Mammary microvascular endothelial cell (primary cell): ENCODE measurements around the gene WDR19.

- RAMPAGE, long total RNA: no peak
Observed at GRCh38 chr4:37977745-37978186, 17.6 kb downstream of the PTTG2 start.

GRCh38 chr4:38014623-38015116 lies 54.5 kb downstream of the PTTG2 start:
- RAMPAGE, long total RNA: no peak

- RAMPAGE, long total RNA: no peak
Observed at GRCh38 chr4:38046975-38047640, 86.9 kb downstream of the PTTG2 start.

DNA sequence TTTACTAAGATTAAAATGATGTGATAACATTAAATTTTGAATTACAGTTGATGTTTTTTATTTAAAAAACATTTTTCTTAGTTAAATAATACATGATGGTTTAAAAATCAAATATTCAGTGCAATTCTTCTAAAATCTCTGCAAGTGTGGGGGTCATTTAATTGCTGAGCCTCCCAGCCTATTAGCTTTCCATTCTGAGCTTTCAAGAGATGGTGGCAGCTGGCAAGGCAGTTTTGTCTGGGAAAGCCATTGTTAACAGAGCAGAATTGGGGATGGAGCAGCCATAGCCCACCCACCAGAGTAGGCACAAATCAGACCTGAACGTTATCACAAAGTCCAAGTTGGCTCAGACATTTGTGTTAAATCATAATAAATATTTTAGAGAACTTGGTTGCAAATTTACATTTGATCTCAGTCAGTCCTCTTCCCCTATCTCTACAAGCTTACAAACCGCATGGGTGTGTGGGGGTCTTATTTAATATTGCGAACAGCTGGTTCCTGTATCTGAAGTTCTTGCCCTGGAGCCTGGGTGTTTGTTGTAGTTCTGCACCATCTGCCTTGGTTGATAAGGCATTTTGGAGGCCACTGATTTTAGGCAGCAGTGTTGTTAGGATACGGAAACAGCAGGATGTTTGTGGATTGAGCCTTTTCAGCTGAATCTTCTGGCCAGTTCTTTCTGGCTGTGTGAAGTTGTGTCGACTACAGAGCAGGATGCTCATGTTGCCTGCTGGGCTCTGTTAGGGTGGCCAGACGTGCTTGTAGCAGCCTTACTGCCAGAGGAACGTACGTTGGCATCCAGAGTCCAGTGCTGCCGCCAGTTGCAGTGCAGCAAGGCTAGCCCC lies 134.0 kb downstream of the PTTG2 start:
- RAMPAGE, long total RNA: no peak

DNA sequence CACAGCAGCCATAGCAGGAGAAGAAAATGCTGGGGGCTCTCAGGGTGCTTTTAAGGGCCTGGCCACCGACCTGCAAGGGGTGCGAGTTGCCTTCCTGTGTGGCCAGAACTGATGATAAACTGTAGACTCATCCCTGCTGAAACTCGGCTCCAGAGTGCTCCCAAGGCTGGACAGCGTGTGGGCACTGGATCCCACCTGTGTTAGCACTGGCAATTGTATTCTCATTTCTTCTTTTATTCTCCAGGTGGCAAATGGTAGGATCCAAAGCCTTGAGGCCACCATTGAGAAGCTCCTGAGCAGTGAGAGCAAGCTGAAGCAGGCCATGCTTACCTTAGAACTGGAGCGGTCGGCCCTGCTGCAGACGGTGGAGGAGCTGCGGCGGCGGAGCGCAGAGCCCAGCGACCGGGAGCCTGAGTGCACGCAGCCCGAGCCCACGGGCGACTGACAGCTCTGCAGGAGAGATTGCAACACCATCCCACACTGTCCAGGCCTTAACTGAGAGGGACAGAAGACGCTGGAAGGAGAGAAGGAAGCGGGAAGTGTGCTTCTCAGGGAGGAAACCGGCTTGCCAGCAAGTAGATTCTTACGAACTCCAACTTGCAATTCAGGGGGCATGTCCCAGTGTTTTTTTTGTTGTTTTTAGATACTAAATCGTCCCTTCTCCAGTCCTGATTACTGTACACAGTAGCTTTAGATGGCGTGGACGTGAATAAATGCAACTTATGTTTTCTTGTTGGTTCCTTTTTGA lies 176.9 kb downstream of the PTTG2 start:
- RAMPAGE, long total RNA: no peak

DNA sequence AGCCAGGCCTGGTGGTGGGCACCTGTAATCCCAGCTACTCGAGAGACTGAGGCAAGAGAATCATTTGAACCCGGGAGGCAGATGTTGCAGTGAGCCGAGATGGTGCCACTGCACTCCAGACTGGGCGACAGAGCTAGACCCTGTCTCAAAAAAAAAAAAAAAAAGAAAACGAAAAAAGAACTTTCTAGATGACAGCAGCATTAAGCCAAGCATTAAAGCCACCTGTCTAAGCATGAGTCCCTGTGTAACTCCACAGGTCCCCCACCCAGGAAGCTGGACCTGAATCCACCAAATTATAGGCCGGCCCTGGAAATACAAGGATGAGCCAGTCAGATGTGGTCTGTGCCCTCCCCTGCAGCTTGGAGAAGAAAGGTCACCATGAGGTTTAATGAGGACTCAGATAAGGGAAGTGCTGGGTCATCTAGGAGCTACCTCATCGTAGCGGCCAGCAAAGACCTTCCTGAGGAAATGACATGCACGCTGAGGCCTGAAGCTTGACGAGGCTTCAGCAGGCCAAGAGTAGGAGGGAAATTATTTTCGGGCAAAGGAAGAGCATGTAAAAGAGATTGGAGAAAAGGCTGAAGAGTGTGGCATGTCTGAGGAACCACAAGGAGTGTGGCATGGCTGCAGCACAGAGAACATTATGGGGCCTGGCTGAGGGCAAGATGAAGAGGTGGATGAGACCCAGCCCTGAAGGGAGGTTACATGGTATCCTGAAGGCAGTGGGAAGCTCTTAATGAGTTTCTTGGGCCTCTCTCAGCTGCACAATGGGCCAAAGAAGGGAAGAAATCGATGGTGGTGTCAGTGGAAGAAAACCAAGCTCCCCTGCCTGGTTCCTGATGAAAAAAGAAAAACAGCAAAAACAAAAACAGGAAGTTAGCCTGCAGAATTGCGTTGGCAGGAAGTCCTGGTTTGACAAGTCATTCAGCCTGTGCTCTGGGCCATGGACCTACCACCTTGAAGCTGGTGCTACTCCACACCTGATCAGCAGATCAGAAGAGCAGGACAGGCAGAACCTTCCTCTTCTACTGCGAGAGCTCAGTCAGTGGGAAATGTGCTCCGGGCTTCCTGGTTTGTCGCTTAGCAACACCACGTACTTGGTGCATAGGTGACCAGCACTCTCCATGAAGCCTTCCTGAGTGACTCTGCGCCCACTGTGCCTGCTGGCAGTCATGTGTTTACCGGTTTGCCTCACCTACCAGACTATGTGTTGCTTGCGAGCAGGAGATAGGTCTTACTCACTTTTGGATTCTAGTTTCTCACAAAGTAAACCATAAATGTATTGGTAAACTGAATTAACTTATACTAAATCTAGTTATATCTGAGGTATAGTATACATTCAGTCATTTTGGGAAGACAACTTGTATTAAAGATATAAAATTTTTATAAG lies 134.6 kb upstream of the KLF3 start:
- RAMPAGE, long total RNA: no peak

- RAMPAGE, long total RNA: no peak
Observed at GRCh38 chr4:38620743-38621571, 43.0 kb upstream of the KLF3 start.

- RAMPAGE, long total RNA: no peak
Observed at GRCh38 chr4:38654068-38654750, 9.8 kb upstream of the KLF3 start.

- RAMPAGE, long total RNA: no peak
Observed at GRCh38 chr4:38701674-38702265, 37.8 kb downstream of the KLF3 start.

- RAMPAGE, long total RNA: no peak
Observed at GRCh38 chr4:38752311-38753018, 30.3 kb downstream of the TLR10 start.

DNA sequence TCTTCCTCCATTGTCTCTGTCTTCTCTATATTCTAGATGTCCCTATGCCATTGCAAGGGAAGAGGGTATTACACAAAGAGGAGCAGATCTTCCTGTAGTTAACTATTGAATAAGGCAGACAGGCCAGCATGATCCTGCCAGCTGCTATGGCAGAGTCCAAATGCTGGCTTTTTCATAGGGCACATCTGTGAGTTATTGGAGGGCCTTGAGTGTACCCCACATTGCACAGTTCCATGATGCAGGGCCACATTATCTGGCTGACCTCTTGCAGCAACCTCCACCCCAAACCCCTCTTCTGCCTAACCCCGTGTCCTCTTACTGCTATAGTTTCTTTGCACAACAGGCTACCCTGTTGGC lies 20.8 kb upstream of the TLR1 start:
- RAMPAGE, long total RNA: no peak

GRCh38 chr4:39103047-39103663 lies 41.1 kb downstream of the KLHL5 start:
- RAMPAGE, long total RNA: no peak

- RAMPAGE, long total RNA: no peak
Observed at GRCh38 chr4:39107506-39107888, 45.5 kb downstream of the KLHL5 start.

GRCh38 chr4:39181872-39182857 lies at the start of gene WDR19:
Gene WDR19, plus strand, starts transcription at chr4:39182529.
- RAMPAGE, long total RNA: no peak

DNA sequence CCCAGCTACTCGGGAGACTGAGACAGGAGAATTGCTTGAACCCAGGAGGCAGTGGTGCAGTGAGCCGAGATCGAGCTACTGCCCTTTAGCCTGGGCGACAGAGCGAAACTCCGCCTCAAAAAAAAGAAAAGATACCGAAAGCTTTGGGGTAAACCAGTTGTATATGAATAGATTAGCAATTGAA lies 618 bp upstream of the RFC1 start:
- RAMPAGE, long total RNA: no peak

DNA sequence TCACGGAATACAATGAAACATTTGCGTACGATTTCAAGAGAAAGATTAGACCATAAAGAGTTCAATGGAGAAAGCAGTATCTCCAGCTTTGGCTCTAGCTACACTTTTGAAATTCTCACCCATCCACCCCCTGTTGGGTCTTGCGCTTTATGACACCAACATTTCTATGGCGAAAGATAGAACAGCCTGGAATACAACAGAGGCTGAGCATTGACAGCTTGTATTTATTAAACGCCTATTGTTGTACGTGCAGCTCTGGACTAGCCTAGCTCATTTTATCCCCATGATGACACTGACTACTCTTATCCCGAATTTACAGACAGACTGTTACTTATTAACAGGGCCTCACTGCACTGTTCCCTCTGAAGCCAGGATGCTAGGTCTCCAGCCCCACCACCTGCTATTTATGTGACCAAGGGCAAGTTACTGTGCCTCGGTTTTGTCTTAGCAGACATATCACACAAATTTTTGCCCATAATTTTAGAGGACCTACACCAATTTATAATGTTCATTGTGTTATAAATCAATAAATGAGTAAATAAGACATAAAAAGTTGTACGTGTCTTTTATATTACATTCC lies 1.0 kb upstream of the RFC1 start:
- RAMPAGE, long total RNA: no peak

DNA sequence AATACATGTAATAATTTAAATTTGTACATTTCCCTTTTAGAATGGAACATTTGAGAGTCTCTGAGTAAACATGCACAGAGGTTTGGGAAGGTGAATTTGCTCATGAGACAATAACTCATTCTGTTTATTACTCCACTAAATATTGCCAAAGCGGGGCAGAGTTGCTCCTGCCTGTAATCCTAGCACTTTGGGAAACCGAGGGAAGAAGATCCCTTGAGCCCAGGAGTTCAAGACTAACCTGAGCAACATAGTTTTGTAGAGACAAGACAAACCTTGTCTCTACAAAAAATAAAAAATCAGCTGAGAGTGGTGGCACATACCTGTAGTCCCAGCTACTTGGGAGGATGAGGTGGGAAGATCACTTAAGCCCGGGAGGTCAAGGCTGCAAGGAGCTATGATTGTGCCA lies 6.6 kb downstream of the KLB start:
- RAMPAGE, long total RNA: no peak

DNA sequence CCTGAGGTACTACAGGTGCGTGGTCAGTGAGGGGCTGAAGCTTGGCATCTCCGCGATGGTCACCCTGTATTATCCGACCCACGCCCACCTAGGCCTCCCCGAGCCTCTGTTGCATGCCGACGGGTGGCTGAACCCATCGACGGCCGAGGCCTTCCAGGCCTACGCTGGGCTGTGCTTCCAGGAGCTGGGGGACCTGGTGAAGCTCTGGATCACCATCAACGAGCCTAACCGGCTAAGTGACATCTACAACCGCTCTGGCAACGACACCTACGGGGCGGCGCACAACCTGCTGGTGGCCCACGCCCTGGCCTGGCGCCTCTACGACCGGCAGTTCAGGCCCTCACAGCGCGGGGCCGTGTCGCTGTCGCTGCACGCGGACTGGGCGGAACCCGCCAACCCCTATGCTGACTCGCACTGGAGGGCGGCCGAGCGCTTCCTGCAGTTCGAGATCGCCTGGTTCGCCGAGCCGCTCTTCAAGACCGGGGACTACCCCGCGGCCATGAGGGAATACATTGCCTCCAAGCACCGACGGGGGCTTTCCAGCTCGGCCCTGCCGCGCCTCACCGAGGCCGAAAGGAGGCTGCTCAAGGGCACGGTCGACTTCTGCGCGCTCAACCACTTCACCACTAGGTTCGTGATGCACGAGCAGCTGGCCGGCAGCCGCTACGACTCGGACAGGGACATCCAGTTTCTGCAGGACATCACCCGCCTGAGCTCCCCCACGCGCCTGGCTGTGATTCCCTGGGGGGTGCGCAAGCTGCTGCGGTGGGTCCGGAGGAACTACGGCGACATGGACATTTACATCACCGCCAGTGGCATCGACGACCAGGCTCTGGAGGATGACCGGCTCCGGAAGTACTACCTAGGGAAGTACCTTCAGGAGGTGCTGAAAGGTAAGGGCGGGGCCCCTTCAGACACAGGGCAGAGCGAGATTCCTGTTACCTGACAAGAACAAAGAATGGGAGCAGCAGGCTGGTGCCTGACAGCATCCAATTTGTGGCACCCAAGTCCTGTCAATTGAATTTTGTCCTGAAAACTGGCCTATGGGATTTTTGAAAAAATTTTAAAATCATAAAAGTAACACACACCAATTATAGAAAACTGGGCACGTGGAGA lies 11.8 kb downstream of the RPL9 start:
- RAMPAGE, long total RNA: no peak

DNA sequence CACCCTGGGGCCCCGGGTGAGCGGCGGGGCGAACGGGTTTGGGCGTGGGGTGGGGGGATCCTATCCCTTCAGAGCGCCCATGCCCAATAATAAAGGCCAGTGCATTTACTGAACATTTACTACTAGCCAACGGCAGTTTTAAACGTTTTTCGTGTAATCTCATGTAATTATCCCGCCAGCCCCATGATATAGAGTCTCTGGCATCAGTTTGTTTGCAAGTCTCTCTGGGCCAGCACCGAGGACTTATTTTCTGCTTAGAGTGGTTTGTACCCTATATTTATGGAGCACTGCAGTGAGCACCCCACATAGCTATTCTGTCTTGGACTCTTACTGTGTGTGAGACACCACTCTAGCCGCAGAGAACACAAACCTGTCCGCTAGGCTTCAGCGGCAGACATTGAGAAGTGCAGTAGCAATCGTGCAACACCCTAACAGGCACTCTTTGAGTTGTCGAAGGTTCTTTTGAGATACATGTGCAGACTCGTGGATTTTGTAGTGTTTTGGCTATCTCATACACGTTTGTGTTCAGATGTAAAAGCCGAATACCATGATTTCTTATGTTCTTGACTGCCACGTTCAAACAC lies 383 bp downstream of the LIAS start:
- RAMPAGE, long total RNA: no peak

- RAMPAGE, long total RNA: no peak
Observed at GRCh38 chr4:39507137-39507866, 19.9 kb downstream of the UGDH start.